ENCODE measurements around the gene ATG9B.

DNA sequence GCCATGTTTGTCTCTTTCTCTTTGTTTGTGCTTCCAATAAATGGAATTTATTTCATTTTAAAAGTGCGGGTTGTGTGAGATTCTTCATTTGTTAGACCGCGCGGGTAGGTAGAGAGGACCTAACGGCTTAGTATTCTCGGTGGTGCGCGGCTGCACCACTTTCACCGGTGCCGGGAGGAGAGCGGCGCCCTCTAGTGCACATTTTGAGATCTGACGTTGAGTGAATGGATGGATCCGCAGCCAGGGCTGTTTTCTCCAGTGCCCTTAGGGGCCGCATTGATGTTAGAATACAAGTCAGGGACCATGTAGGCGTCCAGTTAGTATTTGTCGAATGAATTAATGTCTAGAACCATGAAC is 15.5 kb downstream of the ENSG00000284691 start:
- PRO-cap = no peak
- RAMPAGE, long total RNA = no peak

DNA sequence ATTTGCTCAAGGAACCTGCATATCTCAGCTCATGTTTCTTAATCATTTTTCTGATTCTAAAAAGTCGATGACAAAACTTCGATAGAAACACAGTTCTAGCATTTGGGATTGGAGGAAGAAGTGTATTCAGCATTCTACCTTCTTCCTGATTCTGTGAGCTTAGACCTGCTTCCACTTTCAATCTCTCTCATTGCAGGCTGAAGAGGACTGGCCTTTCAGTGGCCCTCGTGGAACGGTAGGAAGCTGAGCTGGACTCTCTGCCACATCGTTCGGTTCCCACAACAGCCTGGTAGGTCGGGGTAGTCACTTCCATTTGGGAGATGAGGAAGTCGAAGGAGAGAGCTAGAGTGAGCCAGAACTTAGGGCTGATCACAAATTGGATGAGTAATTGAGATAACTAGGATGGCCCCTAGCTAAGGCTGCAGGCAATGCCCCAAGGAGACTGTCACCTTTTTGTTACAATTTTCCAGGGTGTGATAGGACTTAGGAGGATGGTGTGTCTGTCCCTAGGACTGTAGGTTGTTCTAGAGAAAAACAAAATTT is 16.8 kb upstream of the GIMAP8 start:
- PRO-cap = no peak
- RAMPAGE, long total RNA = no peak

GRCh38 chr7:150473989-150474641 is 23.7 kb downstream of the GIMAP8 start:
- PRO-cap = no peak
- RAMPAGE, long total RNA = no peak

- PRO-cap = no peak
- RAMPAGE, long total RNA = no peak
Observed at GRCh38 chr7:150479045-150479535, 28.7 kb downstream of the GIMAP8 start.

DNA sequence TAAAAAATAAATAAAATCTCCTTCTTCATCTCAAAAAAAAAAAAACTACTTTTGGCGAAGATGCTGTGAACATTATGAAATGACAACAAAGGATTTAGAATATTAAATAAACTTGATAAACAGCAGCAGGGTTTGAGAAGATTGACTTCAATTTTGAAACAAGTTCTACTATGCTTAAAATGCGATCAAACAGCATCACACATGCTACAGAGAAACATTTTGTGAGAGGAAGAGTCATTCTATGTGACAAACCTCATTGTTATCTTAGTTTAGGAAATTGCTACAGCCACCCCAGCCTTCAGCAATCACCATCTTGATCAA is 7.2 kb upstream of the GIMAP7 start:
- PRO-cap = no peak
- RAMPAGE, long total RNA = no peak

GRCh38 chr7:150567732-150568392 is 672 bp downstream of the GIMAP4 start:
- PRO-cap = no peak
- RAMPAGE, long total RNA = no peak

DNA sequence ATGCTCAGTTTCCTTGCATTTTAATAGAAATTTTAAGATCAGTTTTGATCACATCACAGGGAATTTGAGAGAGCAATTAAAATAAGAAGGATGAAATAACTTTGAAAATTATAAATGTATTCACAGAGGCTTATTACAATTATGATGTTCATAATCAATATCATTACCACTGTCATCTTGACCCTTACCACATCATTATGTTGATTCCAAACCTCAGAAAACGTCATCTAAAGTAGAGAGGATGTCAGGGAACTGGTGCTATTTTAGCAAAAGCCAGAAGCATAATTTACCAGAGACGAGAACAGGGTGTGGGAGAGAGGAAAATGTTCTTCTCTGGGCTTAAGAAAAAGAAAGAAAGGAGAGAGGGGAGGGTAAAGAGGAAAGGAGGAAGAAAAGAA is 2.1 kb downstream of the GIMAP5 start:
- PRO-cap = no peak
- RAMPAGE, long total RNA = no peak

DNA sequence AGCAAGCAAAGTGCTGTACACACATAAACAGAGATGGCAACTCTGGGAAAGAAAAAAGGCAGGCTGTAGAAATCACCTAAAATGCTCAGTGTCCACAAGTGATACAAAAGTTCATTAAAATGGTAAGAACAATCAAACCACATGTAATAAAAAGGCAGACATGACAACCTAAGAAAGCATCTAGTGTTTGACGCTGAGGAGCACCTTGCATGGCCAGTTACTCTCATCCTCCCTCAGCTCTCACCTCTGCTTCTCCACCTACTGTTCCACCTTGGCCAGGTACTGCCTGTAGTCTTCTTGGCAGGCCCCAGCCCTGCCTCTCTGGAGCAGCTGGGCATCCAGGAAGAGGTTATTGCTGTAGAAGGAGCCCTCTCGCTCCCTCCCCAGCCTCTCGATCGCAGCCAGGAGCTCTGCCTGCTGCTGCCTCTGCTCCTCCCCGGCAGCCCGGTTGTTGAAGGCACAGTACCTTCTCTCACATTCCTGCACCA is 9.6 kb downstream of the GIMAP5 start:
- PRO-cap = no peak
- RAMPAGE, long total RNA = no peak

GRCh38 chr7:150788329-150788882 is 11.8 kb downstream of the TMEM176B start:
- PRO-cap = no peak
- RAMPAGE, long total RNA = no peak

GRCh38 chr7:151024131-151024648 is at the start of gene ATG9B:
TSS of gene ATG9B (minus strand) at chr7:151024494.
- PRO-cap = no peak
- RAMPAGE, long total RNA = no peak

GRCh38 chr7:151027039-151027668 is 1.1 kb upstream of the ABCB8 start:
- PRO-cap = bidirectional peak, plus-strand start at chr7:151027309, minus-strand start at chr7:151027200
- RAMPAGE, long total RNA = no peak

GRCh38 chr7:151032667-151033295 is 4.5 kb downstream of the ABCB8 start:
- PRO-cap = no peak
- RAMPAGE, long total RNA = no peak

DNA sequence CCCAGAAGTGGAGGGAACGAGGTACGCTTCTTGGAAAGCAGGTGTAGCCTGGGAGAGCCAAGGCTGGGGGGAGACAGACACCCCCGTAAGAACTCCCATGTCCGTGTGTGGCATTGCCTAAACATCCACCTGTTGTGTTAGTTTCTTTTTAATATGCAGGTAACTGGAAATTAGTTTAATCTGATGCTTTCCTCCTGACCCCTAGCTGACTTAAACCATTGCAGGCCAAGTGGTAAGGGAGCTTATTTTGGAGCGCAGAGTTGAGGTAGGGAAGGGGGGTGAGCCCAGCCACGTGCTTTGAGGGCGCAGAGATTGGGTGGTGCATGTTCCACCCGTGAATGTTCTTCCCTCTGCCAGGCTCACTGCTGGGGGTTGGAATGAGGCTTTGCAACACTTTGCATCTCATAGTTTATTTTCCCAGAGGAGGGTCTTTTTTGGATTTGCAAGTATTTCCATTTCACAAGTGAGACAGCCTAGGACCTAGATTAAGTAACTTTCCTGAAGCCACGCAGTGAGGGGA is 6.0 kb downstream of the AGAP3 start:
- PRO-cap = no peak
- RAMPAGE, long total RNA = no peak

- PRO-cap = no peak
- RAMPAGE, long total RNA = no peak
Observed at GRCh38 chr7:151115990-151116501, 29.8 kb downstream of the AGAP3 start.

GRCh38 chr7:151237495-151238519 is 5.5 kb downstream of the CHPF2 start:
- PRO-cap = no peak
- RAMPAGE, long total RNA = no peak

GRCh38 chr7:151246476-151246902 is 2.0 kb downstream of the SMARCD3 start:
- PRO-cap = no peak
- RAMPAGE, long total RNA = no peak

GRCh38 chr7:151247940-151248493 is 477 bp downstream of the SMARCD3 start:
- PRO-cap = no peak
- RAMPAGE, long total RNA = no peak

GRCh38 chr7:151249015-151249687 is 657 bp upstream of the SMARCD3 start:
- PRO-cap = no peak
- RAMPAGE, long total RNA = no peak

GRCh38 chr7:151251038-151251621 is 2.6 kb upstream of the SMARCD3 start:
- PRO-cap = no peak
- RAMPAGE, long total RNA = no peak

- PRO-cap = bidirectional peak, plus-strand start at chr7:151252029, minus-strand start at chr7:151251976
- RAMPAGE, long total RNA = no peak
Observed at GRCh38 chr7:151251622-151252263, 3.2 kb upstream of the SMARCD3 start.

Measured in GM23338 (cell line).